Thoracic aorta endothelial cell (primary cell): ENCODE measurements around a stretch of chr2.

- CAGE, long polyA plus RNA = no peak
Measured at GRCh38 chr2:3912240-3912512, 208.8 kb downstream of the DCDC2C start.

DNA sequence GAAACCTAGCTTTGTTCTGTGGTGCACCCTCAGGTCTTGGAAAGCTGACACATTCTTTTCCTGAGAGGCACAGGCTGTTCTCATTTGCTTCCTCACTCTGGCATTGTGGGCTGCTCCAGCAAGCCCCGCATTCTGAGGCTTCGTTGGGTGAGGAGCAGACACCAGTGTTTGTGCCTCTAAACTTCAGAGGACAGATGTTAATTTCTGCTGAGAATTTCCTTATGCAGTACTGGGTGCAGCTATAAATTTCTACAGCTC is 580.4 kb downstream of the DCDC2C start:
- CAGE, long polyA plus RNA = no peak

- CAGE, long polyA plus RNA = no peak
Measured at GRCh38 chr2:5520326-5521054, 171.7 kb upstream of the SOX11 start.

DNA sequence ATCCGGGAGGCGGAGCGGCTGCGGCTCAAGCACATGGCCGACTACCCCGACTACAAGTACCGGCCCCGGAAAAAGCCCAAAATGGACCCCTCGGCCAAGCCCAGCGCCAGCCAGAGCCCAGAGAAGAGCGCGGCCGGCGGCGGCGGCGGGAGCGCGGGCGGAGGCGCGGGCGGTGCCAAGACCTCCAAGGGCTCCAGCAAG is 732 bp downstream of the SOX11 start:
- CAGE, long polyA plus RNA = no peak

GRCh38 chr2:6880216-6880973 is 2.8 kb downstream of the RSAD2 start:
- CAGE, long polyA plus RNA = no peak

DNA sequence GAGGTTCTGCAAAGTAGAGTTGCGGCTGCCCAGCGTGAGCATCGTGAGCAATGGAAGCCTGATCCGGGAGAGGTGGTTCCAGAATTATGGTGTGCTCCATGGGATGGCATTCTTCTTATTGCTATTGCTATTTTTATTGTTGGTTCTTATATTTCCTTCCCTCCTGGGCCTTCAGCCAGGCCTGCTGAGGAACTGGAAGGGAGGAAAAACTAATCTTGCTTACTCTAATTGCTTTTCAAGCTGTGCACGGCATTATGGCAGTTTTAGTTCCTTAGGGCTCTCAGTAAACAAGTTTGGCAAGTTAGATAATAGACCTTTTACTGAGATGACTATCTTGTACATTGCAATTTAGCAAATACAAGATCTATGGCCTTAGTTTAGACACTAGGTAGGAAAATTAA is 5.9 kb downstream of the RSAD2 start:
- CAGE, long polyA plus RNA = no peak

DNA sequence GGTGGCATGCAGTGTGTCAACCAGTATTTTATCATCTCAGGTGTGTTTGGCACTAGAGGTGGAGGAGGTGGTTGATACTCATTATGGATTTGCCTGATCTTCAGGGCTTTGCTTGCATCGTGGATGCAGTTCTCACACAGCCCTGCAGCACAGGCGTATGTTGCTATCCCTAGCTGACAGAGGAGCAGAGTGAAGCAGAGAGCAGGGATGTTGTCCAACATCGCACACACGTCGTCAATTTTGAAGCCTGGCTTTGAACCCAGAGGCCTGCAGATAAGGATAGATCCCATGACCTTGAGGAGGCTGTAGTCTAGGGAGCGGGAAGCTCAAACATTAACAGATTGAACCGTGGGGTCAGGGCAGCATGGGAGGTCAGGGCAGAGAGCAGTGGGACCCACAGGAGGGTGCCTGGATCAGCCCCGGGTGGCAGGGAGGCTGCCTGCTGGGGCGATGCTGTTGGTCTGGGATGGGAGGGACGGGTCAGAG is 4.2 kb downstream of the RNF144A start:
- CAGE, long polyA plus RNA = no peak

DNA sequence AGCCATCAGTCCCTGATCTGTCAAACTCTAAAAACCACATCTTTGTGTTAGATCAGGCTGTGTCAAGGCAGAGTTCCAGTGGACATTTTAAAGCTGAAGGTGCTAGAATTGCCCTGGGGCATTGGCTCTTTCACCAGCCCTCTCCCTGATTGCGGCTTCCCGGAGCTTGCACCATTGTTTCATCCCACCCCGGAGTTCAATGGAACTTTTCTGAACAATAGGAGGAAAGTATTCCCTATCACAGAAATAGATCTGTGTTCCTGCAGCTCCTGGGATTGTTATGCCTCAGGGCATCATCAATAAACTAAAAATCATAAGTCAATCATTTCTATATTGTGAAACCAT is 110.3 kb downstream of the RNF144A start:
- CAGE, long polyA plus RNA = no peak

GRCh38 chr2:7450774-7451262 is 533.6 kb downstream of the RNF144A start:
- CAGE, long polyA plus RNA = no peak

DNA sequence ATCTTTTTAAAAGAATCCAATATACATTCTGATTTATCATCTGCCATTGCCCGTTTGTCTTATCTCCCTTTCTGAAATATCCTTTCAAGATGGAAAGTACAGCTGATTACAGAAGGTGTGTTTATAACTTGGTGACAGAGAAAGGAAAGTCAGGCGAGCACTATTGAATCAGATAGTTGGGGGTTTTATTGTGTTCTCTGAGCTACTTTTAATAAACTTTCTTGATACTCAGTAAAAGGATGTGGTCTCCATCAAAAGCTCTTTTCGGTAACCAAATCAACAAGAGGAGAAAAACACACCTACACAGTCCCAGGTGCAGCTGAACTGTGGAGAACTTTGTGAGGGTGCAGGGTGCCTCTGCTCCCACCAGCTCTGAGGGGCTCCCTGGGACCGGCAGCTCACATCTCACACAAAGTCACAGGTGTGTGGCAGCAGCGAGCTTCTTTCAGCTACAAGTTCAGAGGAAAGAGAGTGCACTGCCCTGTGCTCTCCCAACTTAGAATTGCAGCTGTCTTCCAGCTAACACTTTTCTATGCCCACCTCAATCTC is 650.4 kb downstream of the RNF144A start:
- CAGE, long polyA plus RNA = no peak

GRCh38 chr2:7725174-7725970 is 808.2 kb downstream of the RNF144A start:
- CAGE, long polyA plus RNA = no peak

GRCh38 chr2:7978468-7978699 is 703.5 kb upstream of the ID2 start:
- CAGE, long polyA plus RNA = no peak

- CAGE, long polyA plus RNA = no peak
Measured at GRCh38 chr2:8090813-8091526, 590.9 kb upstream of the ID2 start.

- CAGE, long polyA plus RNA = no peak
Measured at GRCh38 chr2:8116642-8117187, 565.1 kb upstream of the ID2 start.

DNA sequence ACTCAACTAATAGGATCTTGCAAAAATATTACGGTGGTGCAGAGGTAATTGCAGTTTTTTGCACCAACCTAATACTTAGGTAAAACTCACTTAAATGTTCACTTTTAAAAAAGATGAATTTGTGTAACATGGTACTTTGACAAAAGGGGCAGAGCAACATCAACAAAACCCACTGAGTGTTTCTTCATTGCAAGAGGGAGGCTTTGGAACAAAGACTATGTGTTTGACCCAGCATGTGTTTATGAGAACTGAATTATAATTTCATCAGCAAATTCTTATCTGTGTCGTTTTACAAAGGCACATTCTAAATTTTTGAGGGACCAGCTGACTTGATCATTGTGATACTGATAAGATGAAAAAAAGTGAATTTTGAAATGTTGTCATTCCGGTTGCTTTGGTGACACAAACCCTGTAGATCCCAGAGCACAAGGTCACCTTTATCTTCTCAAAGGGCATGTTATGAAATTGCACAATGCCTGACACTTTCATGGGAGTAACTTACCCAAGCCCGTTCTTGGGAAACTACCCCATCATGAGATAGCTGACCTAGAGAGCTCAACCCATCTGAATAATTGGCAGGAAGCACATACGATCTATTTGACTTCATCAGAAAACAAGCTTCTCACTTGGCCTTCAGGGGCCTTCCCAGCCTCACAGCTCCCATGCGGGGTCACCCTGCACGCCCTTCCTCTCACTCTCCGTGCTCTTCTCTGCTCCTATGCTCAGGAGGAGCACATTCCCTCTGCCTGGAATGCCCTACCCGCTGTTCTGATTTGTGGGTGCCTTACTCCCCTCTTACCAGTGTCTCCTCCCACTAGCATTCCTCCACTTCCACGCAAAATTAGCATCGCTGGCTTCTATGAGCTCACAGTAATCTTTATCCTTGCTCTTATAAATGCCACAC is 556.1 kb upstream of the ID2 start:
- CAGE, long polyA plus RNA = no peak

- CAGE, long polyA plus RNA = no peak
Measured at GRCh38 chr2:8138991-8139884, 542.6 kb upstream of the ID2 start.

DNA sequence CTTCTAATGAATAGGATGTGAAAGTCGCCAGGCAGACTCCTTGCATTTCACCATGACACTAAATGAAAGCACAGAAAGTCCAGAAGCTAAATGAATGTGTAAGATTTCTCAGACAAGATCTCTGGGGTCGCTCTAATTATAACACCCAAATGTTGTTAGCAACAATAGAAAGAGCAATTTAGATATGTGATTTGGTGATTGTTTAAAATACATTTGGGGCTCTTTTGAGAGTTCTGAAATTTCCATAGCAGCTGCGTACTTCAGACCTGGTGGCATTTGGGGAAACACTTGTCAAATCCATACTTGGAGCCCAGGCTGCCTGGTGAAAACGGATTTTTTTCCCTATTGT is 272.7 kb upstream of the ID2 start:
- CAGE, long polyA plus RNA = no peak

DNA sequence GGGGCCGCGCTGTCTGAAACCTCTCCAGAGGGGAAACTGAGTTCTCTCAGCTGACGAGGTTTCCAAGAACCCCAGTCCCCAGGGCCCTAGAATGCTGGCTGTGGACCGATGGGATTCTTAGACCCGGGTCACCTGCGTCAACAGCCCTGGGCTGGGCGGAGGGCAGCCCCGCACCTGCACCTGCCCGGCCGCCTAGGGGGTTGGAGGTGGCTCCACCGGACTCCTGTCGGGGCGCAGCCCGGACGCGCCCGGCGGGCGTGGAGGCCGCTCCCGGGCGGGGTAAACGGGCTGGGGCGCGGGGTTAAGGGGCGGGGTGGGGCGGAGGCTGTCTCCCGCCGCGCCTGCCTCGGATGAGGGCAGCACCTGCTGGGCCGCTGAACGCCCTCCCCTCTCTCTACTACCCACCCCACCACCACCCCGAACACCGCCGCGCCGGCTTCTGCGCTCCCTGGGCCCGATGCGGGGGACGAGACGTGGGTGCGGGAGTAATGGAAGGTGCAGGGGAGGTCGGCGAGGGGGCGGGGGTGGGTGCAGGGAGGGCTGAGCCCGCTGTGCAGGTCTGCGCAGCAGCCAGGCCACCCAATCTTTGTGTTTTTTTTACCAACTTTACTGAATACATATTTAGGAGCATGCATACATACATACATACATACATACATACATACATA is 224.8 kb upstream of the ID2 start:
- CAGE, long polyA plus RNA = no peak

DNA sequence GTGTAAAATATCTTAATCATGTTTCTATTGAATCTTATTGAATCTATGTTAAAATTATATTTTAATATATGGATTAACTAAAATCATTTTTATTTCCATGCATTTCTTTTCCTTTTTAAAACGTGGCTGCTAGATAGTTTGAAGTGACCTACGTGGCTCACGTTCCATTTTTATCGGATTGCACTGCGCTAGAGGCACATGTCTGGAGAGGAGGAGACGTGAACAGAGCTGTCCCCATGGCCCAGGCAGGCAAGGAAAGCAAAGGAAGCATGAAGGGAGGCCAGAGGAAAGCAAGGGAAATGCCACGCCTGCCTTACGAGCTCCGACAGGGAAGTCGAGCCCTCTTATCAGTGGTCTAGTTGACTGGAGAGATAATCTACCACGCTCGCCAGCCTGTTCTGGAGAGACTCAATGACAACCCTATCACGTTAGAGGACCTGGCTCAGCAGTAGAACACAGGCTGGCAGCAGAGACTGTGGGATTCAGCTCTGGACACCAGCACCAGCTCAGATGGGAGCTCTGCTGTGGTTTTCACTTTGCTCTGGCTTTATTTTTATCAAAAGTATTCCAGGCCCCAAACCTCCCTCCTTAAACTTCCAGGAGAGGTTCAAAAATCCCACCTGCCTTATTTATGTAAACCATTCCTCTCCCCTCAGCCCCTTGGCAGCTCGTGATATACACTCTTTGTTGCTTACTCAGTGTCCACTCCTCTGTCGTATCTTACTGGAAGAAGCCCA is 202.5 kb upstream of the ID2 start:
- CAGE, long polyA plus RNA = no peak

GRCh38 chr2:8515157-8515818 is 166.6 kb upstream of the ID2 start:
- CAGE, long polyA plus RNA = no peak